ENCODE data around the genes CD44, FJX1 and API5.

DNA sequence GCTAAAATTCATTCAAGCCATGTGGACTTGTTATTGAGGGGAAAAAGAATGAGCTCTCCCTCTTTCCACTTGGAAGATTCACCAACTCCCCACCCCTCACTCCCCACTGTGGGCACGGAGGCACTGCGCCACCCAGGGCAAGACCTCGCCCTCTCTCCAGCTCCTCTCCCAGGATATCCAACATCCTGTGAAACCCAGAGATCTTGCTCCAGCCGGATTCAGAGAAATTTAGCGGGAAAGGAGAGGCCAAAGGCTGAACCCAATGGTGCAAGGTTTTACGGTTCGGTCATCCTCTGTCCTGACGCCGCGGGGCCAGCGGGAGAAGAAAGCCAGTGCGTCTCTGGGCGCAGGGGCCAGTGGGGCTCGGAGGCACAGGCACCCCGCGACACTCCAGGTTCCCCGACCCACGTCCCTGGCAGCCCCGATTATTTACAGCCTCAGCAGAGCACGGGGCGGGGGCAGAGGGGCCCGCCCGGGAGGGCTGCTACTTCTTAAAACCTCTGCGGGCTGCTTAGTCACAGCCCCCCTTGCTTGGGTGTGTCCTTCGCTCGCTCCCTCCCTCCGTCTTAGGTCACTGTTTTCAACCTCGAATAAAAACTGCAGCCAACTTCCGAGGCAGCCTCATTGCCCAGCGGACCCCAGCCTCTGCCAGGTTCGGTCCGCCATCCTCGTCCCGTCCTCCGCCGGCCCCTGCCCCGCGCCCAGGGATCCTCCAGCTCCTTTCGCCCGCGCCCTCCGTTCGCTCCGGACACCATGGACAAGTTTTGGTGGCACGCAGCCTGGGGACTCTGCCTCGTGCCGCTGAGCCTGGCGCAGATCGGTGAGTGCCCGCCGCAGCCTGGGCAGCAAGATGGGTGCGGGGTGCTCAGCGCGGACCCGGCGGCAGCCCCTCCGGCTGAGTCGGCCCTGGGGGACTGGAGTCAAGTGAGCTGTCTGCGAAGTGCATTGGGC is at the start of gene CD44:
CD44 (plus strand) TSS at position 621 of the 951 bp plus-strand sequence.
- PRO-cap = no peak

DNA sequence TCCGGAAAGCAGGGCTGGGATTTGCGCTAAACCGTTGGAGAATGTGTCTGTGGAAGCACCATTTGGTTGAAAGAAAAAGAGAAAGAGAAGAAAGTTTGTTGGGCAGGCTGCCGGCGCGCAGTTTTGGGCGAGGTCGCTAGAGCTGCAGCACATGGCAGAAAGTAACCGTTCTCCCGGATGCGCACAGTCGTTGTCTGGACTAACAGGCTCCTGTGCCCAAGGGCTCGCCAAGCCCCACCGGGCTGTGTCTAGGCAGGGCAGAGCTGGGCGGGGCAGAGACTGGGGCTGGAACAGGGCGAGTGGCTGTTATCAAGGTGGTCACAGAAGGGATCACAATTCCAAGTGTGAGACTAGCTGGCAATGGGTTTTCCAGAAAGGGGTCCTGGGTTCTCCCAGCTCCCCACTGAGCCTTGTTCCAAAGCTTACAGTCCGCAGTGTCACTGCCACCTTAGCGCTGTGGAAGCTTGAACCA is 567 bp downstream of the CD44 start:
- PRO-cap = no peak

- PRO-cap = no peak
Observed at GRCh38 chr11:35311177-35311691, 108.1 kb downstream of the SLC1A2 start.

- PRO-cap = no peak
Observed at GRCh38 chr11:35380450-35380955, 38.9 kb downstream of the SLC1A2 start.

DNA sequence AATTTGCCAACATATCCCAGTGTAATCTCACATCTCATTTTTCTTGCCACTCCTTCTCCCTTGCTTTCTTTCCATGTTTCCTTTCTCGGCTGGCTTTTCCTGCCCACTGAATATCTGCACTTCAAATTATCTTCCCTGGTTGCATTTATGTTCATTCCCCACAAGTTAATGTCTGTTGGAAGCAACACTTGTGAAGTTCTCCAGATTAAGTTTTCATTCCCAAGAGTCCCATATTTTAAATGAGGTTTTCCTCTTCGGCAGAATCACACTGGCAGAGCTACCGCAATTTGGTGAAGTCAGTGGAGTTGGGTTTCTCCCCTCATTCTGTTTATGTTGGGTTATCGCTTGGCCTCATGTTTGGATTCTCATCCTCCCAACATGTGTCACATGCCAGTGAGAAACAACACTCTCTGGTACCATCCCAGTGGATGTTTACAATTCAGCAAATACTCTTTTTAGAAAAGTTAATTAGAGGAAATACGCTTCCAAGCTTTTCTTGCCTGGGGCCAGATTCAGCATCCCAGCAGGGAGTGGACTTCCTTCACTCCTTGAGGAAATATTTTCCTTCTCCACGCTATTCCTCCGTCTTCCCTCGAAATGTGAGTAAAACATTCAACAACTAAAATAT is 2.2 kb downstream of the PAMR1 start:
- PRO-cap = no peak

DNA sequence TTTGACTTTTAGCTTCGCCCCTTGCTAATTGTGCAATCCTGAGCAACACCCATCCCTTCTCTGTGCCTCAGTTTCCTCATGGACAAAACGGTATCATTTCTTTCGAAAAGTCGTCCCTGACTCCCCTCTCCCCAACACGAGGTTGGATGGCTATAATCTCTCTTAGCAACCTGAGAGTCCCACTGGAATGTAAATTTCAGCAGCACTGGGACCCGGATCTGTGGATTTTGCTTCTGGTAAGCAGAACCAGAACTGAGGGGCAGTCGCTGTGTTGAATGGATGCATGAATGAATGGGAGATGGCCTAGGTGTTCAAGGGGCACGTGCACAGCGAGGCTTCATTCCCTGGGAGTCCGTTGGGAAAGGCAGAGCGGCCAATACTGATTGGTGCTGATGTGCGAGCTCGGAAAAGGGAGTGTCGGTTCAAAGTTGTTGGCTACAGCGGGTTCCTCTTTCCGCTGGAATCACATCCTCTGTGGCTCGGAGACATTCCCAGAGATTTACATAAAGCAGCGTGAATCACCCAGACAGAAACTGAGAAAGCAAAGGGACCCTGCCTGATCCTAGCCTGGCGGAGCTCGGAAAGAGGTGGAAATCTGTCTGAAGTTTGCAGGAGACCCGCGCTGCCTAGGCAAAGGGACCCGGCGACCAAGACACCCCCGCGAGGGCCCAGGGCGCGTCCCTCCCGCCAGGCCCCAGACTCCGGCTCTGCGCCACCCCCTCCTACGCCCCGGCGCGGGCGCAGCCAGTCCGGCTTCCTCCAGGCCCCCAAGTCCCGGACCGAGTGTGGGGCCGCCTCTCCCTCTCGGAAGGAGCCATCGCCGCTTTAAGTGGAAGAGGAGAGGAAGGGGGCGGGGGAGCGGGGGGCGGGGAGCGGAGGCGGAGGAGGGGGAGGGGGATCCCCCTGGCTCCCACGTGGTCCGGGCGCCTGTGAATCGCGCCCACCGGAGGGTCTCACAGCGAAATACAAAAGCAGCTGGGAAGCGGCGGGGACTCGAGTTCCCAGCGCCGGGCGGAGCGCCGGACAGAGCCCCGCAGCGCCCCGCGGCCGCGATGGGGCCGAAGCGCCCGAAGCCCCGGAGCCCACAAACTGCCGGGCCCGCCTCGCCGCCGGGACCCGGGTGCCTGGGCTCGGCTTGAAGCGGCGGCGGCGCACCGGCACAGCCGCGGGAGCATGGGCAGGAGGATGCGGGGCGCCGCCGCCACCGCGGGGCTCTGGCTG is at the start of gene FJX1:
FJX1 (plus strand) TSS at position 997 of the 1,221 bp plus-strand sequence.
- PRO-cap = no peak

GRCh38 chr11:35702576-35702874 is 40.0 kb downstream of the TRIM44 start:
- PRO-cap = no peak

GRCh38 chr11:35703821-35704497 is 41.4 kb downstream of the TRIM44 start:
- PRO-cap = no peak

- PRO-cap = no peak
Observed at GRCh38 chr11:35905860-35906360, 38.0 kb upstream of the LDLRAD3 start.

DNA sequence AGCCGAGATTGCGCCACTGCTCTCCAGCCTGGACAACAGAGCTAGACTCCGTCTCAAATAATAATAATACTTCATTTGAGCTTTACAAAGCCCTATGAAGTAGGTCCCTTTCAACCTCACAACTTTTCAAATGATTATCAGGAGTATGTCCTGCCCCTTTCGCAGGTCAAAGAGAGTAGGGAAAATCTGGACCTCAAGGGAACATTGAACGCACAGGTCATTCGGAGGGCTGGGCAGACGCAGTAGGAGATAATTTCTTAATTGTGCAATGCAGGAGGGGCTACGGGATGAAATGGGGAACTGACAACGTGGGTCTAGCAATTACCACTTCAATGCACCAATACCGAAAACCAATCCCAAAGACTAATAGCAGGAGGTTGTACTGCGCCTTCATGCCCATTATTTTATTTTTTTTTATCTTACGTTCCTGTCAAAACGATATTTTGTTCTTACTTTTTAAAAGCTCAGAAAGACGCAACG is 439 bp downstream of the COMMD9 start:
- PRO-cap = no peak

DNA sequence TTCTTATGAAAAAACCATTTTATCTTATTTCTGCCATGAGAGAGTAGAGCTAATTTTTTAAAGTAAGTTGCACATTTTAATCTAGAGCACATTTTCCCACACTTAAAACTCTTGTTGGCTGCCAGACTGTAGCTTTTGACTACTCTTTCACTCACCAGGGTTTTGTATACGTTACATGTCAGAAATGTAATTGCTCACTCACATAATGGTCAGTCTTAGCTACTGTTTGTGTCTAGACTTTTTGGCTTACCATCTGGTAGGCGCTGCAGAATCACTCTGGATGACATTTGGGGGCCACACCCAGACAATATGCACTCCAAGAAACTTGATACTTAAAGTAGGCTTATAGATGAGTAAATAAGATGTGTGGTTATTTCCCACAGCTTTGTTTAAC is 88.9 kb downstream of the PRR5L start:
- PRO-cap = no peak

DNA sequence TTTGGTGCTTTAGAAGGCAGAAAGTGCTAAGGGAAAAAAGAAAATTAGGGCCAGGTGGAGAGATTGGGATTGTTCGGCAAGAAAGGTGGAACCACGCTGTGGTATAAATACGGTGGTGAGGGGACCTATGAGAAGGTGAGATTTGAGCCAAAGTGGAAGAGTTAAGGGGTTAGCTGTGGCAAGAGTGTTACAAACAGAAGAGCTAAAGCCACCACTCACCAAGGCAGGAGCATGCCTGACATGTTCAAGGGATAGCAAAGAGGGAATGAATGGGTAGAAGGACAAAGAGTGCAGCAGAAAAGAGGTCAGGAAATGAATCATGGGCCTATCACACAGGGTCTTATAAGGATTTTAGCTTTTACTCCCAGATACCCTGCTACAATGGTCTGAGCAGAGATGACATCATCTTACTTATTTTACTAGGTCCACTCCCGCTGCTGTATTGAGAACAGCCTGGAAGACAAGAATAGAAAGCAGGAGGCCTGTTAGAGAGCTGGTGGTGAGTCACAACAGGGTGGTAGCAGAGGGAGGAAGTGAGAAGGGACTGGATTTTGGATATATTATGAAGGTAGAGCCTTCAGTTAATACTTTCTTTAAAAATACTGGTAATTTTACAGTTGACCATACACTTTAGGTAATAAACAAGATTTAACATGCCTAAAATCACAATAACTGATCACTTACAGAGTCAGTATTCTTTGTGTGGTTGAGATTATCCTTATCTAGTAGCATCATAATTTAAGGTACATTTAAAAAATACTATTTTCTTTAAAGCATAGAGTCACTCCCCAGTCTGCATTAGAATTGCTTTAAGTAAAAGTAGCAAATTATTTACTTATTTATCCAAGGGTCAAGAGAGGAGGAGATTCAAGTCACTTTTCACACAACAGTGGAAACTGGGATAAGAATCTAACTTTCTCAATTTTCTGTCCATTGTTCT is 9.6 kb downstream of the TRAF6 start:
- PRO-cap = no peak

DNA sequence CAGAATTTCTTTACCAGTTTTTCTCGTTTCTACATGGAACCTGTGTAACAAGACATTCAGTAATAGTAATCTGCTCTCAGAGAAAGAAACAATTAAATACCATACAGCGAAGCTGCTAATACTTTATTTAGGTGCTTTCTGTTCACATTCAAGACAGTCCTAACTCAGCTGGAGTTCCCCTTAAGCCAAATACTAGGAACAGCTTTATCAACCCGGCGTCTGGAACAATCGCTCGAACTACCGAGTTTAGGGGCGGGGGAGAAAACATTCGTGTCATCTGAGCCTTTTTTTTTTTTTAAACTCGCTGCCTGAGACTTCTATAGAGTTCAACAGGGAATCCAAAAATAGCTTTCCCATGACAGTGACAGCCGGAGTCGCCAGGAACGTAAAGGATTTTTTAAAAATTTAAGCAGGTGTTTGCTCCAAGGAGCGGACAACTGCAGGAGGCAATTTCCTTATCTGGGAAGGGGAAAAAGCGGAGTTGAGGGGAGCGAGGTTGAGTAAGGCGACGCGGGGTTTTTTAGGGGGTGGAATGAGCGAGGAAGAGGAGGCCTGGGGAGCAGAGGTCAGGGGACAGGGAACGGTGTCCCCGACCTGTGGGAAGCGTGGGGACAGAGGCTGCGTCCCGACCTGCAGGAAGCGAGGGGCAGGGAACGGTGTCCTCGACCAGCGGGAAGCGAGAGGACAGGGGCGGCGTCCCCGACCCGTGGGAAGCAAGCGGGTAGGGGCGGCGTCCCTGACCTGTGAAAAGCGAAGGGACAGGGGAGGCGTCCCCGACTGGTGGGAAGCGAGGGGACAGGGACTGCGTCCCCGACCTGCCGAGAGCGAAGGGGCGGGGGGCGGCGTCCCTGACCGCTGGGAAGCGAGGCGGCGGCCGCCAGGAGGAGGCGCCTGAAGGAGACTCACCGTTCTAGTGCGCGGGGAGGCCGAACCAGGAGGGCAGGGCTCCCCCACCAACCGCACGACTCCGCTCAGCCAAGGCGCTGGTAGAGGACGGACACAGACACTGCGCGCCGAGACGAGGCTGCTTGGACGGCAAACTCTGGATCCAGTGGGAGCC is 600 bp downstream of the TRAF6 start:
- PRO-cap = unidirectional peak, plus-strand start at position 908 of the sequence

- PRO-cap = no peak
Observed at GRCh38 chr11:36511893-36512624, 2.0 kb upstream of the TRAF6 start.

GRCh38 chr11:38989012-38989428 is 2391.0 kb upstream of the RAG2 start:
- PRO-cap = no peak

DNA sequence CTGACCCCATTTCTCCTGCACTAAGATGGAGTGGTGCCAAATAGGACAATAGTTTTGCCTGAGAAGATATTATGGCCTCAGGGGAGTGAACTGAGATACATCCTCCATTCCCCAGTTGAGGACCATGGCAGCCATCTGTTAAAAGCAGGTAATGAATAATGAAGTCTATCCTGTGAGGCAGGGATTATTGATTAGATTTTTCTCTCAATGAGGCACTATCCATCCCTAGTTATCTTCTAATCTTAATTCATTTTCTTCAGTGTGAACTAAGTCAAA is 1530.8 kb downstream of the LRRC4C start:
- PRO-cap = no peak

- PRO-cap = no peak
Observed at GRCh38 chr11:40453360-40453830, 1006.1 kb downstream of the LRRC4C start.

DNA sequence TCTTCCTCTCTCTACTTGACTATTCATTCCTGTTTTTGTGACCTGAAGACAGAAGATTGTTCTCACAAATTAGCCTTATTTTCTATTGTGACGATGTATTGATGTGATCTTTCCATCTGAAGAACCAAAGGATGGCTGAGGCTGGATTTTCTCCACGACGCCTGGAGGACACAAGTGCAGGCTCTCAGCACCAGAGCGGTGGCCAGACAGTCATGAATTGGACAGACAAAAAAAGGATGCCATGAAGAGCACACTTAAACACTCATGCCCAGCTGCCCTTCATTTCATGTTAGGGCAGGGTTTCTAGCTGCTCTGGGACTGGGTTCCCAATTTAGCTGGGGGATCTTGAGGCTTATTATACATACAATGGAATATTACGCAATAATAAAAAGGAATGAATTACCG is 512.0 kb upstream of the LRRC4C start:
- PRO-cap = no peak

DNA sequence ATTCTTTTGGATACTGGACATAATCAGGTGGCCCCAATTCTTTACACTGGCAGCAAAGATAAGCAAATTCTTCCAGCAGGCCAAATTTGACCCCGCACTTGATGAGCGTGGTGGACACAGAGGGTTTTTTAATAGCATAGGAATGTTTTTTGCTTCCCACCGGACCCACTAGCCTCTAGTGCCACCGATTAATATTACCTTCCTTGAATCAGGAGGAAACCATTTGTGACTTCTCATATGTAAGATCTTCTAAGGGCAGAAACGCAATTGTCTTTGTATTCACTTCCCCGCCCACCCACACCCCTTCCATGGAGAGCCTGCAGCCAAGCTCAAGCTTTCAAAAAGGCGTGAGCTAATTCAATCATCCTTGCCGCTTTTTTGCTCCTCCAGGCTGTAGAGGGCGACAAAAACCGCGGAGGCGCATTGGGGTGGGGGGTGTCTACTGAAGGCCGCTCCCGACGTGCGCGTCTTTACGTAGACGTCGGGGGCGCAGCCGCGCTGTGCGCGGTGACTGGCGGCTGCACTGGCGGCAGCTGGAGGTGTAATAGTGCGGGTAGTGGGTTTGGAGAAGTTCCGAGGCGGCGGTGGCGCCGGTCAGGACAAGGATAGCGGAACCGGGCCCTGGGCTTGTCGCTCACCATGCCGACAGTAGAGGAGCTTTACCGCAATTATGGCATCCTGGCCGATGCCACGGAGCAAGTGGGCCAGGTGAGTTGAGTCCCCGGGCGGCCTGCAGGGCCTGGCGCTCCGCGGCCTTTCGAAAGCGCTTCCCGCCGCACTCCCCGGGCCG is at the start of gene API5:
API5 (plus strand) TSS at position 508 of the 790 bp plus-strand sequence.
- PRO-cap = unidirectional peak, plus-strand start at position 542 of the sequence

- PRO-cap = no peak
Observed at GRCh38 chr11:43464261-43464963, 105.7 kb downstream of the TTC17 start.